Left colon (tissue), 1 donor: ENCODE data around the gene SHISAL1.

- PRO-cap = unidirectional peak, plus-strand start at chr22:43185718
Measured at GRCh38 chr22:43185480-43186441, 1.2 kb downstream of the TTLL12 start.

DNA sequence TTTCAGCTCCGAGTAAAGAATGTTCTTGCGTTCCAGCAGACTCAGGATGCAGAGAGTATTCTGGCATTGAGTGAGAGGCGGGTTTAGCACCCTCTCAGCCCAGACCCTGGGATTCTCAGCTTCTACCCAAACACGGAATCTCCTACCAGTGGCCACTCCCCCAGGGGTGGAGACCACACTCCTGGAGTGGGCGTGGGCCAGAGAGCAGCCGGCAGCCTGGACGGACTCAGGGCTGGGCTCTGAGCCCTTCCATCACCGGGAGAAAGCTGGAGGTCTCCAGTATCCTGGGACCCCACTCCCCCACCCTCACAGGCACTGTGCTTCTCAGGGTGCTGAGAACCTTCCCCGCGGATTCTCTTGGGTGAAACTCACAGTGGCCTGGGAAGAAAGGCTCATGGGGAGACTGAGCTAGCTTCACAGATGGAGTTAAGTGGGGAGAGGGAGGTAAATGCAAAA lies 26.2 kb upstream of the TTLL12 start:
- PRO-cap = no peak

DNA sequence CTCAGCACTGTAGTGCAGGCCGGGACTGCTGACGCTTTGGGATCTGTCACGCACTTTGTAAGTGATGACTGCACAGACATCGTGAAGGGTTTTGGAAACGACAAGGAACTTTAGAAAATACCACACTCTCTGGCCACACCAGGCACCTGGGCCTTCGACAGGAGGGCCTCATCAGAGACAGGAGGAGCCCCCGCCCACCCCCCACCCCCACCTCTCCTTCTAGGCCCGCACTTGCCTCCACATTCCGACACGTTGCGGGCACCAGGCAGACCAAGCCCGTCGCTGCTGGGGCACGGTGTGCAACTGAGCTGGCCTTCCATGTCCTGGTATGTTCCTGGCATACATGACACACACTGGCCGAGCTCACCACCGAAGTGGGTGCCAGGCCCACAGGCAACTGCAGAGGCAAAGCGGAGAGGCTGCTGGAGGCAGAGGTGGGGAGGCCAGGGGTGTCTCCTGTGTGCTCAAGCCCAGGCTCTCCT lies 27.0 kb upstream of the TTLL12 start:
- PRO-cap = no peak

DNA sequence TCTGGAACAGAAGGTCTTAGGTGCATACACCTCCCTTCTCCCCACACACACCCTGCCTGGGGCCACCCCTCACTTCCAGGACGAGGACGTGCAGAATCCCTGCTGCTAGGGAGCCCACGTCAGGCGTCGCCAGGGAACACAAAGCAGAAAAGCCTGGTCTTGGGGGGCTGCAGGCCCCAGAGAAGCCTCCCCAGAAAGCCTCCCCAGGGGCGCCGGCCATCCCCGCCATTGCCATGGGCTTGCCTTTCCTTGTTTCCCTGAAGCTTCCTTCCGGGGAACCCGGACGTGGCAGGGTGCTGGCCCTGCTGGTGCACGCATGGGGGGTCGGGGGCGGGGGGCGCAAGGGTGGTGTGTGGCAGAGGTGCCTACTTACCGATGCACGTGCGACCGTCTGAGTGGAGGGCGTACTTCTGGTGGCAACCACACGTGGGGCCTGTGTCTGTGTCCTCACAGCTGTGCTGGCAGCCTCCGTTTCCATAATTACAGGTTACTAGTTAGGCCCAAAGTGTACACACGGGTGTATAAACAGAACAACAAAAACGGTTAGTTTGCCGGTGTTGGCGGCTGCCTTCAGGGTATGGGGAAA lies 71.0 kb upstream of the TTLL12 start:
- PRO-cap = no peak

GRCh38 chr22:43275755-43276125 lies 67.4 kb downstream of the SCUBE1 start:
- PRO-cap = no peak

DNA sequence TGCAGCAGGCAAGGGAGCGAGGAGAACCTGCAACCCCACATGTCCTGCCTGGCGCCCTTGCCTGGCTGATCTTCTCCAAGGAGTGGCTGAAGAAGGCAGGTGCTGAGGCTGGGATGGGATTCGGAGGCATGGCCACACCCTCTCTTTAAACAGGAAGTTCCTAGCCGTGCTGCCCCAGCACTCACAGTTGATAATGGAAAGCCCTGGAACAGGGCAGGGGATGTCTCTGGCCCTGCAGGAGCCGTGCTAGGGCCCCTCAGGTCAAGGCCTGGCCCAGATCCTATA lies 65.0 kb downstream of the SCUBE1 start:
- PRO-cap = no peak

DNA sequence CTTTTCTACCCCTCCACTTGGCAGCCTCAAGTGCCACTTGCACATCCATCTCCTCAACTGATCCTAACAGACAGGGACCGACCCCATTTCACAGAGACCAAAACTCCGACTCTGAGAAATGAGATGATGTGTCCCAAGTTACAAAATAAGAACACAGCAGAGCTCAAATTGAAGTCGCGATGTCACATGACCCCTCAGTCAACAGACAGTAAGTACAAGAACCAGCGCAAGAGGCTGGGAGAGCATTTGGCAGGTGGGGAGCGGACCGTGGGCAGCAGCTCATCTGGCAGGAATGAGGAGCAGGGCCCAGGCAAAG lies 34.4 kb downstream of the SCUBE1 start:
- PRO-cap = no peak

DNA sequence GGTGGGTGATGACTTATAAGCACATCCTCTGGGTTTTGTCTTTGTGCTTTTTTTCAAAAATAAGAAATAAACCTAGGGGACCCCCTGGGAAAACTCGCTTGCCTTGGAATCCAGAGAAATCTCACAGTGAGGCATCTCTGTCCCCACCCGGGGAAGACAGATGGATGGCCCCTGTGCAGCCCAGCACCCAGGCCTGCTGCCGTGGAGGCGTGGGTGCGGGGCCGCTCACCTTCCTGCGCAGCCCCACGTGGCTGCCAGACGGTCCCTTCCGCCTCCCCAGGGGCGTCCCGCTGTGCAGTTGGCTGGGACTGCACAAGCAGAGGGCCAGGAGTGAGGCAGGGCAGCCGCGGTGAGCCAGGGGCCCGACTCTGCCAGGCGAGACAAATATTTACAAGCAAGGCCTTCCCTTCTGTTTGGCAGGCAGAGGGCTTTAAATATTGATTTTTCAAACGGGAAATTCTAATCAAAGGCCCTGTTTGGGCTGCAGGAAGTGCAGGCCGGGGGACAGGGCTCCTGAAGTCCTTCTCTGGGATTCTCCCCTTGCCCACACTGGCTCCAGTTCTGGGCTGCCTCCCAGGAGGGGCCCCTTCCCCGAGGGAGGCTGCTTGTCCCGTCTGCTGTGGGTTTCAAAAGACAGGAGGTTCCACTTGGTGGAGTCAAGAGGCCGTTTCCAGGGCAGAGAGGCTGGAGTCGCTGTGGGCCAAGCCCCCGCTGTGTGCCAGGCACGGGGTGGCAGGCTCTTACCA lies 24.4 kb downstream of the MPPED1 start:
- PRO-cap = no peak

DNA sequence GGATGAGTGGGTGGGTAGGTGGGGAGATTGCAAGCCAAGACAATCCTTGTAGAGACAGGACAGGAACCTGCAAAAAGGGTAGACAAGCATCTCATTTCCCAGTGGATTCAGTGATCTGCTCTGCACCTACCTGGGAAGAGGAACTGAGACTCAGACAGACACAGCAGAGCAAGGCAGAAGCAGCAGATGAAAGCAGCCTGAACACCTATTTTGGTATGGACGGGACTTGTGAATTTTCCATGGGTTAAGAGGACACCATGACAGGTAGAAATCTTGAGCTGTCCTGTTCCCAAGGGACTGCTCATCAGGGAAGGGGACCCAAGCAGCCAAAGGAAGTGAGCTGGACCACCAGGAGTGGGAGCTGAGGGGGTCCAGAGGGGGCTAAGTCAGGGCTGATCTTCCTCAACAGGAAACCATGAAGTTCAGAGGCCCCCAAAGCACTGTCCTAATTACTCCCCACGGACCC lies 67.8 kb downstream of the EFCAB6 start:
- PRO-cap = unidirectional peak, minus-strand start at position 296 of the sequence

- PRO-cap = no peak
Measured at GRCh38 chr22:43826704-43827260, 14.7 kb upstream of the EFCAB6 start.

DNA sequence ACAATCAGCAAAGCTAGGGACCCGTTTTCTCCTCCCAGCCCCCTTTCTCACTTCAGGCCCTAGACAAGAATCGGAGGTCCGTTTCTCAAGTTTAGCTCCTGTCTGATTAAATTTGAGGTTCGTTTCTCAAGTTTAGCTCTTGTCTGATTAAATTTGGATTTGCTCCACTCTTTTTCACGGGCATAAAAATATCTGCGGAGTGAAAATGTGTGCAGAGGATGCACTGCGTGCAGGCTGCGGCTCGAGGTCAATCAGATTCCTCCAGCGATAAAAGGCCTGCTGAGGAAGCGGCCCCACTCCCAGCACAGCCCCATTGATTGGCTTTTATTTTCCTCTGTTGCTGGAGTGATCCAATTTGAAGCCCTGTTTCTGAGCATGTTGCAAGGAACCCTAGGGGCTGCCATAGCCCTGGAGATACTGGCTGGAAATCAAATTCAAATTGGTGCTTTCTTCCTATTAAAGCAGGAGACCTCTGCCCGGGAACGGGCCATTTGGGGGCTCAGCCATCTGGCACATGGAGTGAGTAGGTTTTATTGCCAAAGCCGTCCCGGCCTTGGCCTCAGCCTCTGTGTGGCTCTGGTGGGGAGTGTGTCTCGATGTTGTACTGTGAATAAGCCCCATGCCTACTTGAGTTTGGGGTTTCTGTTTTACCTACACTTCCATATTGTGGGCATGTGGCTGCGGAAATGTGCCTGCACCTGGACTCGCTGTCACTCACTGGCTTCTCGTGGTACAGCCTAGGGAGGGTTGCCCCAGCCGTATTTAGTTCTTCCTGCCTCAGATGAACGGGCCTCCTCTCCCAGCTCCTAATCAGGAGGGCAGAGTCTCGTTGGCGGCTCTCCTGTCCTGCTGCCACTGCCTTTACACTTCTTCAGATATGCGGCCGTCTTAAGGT lies 25.4 kb downstream of the PARVB start:
- PRO-cap = no peak

DNA sequence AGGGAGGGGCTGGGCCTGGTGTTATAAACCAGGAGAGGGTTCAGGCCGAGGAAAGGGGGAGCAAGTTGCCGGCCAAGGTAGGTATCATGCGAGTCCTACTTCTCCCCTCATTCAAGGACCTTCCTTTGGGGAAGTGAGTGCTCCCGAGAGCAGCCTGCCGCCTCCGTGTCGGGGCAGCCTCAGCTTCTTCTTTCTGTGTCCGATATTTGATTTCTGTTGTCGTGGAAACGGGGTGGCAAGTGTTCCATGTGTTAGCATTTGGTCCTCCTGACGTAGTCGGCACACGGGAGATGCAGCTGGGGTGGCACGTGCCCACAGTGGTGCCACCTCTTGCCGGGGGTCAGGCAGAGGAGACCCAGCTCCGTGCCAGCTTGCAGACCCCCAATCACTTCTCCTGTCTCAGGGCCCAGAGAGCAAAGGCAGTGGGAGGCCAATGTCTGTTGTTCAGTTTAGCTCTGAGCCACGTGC lies 44.3 kb downstream of the PARVB start:
- PRO-cap = no peak

DNA sequence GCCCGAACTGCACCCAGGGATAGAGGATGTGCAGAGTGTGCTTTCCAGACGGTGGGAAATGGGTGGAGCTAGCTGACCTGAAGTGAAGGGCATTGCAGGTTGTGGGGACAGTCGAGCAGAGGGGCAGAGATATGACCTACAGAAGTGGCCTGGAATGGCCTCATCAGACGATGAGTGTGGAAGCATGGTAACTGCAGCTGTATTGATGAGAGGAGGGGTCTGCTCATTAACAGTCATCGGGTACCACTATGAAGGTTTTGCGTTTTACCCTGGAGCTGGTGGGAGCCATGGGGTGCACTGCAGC lies 59.4 kb downstream of the PARVB start:
- PRO-cap = no peak

- PRO-cap = no peak
Measured at GRCh38 chr22:44312615-44313173, at the start of gene SHISAL1. Gene SHISAL1, minus strand, starts transcription at chr22:44312951.

DNA sequence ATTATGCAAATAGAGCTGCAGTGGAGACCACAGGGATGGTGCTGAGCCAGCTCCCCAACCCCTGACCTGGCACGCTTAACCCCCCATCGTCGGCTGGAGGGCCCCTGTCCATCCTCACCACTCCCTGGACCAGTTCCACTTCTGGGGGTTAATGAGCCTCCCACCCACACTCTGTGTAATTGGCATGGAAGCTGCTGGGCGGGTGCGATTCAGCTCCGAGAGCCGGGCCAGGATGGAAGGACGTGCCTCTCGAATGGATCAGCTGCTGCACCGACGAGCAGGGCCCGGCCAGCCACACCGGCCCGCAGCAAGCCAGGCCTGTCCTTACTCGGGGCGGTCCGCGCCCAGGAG lies 4.2 kb upstream of the SHISAL1 start:
- PRO-cap = no peak

DNA sequence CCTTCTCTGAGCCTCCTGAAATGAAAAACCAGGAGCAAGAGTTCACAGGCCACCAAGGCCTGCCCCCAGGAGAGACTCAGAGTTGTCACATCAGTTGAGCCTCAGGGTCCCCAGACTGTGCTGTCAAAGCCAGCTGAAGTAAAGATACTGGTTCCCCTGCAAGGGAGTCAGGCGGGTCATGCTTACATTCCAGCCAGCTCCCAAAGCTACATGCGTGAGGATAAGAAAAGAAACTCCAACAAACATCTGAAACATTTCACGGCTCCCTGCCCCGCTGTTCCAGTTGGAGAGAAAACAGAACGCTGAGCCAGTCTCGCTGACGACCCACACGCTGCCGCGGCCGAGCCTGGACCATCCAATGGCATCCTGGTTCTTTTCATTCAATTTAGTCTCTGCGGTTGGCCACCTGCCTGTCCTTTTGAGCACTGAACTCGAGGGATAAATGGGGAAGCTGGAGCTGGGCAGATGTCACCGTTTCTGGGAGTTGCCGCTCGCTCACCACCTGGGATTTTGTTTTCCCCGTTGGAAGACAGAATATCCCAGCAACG lies 45.1 kb upstream of the SHISAL1 start:
- PRO-cap = no peak

GRCh38 chr22:44366676-44367271 lies 54.0 kb upstream of the SHISAL1 start:
- PRO-cap = no peak

DNA sequence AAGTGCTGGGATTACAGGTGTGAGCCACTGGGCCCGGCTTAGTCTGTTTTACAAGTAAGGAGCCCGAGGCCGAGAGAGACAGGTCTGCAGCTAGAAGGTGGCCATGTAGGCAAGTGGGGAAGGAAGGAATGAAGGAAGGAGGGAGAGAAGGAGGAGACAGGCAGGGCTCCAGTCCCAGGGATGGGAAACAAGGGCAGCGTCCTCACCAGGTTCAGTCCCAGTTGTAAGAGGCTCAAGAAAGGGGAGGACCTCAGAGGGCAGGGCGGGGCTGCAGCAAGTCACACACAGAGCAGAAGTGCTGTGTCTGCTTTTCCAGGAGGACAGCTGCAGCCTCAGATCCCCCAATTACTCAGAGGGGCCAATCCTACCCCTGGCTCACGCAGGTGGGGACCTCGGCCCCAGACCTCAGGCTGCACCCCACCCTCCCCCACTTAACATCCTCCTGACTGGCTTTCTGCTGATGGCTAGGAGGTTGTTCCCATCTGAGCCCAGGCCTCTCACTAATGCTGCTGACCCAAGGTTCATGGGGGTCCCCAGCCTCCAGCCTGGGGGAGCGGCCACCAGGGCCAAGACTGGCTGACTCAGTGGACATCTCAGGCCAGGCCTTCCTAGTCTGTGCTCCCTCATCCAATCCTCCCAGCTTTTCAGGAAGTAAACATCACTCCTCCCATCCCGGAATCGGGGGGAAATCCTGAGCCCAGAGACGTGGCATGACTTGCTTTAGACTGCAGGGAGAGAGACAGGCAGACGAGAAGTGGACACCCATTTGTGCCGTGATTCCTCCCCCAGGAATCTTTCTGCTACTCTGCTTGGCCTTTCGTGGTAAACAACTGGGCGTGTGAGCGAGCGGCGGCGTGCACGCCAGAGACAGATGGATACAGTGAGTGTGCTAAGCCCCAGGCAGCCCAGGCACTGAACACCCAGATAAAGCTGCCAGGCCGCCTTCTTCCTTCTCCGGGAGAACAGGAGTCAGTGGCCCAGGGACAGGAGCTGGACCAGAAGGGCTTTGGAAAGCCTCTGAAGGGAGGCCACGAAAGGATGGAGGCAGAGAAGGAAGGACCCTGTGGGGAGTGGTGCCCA lies 53.4 kb upstream of the PRR5 start:
- PRO-cap = bidirectional peak, plus-strand start at position 723 of the sequence, minus-strand start at position 621 of the sequence

GRCh38 chr22:44658309-44658922 lies 43.6 kb upstream of the PRR5 start:
- PRO-cap = no peak

- PRO-cap = bidirectional peak, plus-strand start at chr22:44668782, minus-strand start at chr22:44668637
Measured at GRCh38 chr22:44667783-44668940, 33.8 kb upstream of the PRR5 start.